Endothelial cell of umbilical vein (primary cell): ENCODE measurements around the gene CFAP44.

DNA sequence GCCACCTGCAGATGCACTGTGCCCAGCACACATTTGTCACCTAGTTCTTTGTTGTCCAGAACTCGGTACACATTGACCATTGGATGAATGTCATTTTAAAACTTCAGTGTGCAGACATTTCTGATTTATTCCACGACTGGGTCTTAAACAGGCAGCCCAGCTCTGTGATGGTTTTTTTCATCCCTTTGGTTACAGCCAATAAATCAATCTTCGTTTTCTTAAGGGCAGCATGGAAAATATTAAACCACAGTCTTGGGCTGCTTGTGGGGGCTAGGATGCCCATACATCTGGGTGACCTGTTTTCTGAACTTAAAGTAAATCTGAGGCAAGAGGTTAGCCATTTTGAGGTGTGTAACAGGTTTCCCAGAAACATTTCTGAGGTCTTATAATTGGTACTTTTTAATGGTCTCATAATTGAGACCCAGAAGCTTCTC is 1.9 kb downstream of the BOC start:
- PRO-cap = no peak
CAGE:
- cytosol, long polyA minus RNA = no peak
- cytosol, long polyA plus RNA = no peak
- long polyA plus RNA = no peak
- nucleus, long polyA minus RNA = no peak
- nucleus, long polyA plus RNA = no peak

DNA sequence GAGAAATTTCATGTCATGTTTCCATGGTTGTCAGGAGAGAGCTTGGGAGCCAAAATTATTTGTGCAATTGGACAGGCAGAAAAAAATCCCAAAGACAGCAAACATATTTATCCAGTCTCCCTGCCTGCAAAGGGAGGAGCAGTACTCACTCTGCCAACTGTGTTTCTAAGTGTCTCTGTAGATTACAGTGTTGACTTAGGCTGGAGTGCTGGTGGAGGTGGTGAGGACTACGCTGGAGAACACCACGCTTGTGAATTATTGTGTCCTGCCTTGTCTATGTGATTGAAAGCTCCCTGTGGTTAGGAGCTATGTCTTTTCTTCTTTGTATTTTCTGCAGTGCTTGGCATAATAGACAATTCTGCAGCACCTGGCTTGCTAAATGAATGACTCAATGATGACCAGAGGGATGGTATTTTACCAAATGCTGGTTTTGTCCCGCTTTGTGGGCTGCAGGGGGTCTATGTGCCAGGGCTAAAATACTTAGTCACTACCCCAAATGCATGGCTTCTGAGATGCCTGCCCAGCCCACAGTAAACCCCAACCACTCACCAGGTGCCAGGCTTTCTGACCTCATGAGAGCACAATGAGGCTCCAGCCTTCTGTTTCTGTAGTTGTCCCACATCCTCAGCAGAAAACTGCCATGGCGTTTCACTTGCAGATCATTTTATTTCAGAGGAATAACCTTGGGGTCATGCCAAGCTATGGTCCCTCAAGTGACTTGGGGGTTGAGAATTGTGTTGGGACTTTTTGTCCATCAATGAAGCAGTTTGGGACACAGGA is 50.9 kb downstream of the BOC start:
- PRO-cap = no peak
CAGE:
- cytosol, long polyA minus RNA = no peak
- cytosol, long polyA plus RNA = no peak
- long polyA plus RNA = no peak
- nucleus, long polyA minus RNA = no peak
- nucleus, long polyA plus RNA = no peak

DNA sequence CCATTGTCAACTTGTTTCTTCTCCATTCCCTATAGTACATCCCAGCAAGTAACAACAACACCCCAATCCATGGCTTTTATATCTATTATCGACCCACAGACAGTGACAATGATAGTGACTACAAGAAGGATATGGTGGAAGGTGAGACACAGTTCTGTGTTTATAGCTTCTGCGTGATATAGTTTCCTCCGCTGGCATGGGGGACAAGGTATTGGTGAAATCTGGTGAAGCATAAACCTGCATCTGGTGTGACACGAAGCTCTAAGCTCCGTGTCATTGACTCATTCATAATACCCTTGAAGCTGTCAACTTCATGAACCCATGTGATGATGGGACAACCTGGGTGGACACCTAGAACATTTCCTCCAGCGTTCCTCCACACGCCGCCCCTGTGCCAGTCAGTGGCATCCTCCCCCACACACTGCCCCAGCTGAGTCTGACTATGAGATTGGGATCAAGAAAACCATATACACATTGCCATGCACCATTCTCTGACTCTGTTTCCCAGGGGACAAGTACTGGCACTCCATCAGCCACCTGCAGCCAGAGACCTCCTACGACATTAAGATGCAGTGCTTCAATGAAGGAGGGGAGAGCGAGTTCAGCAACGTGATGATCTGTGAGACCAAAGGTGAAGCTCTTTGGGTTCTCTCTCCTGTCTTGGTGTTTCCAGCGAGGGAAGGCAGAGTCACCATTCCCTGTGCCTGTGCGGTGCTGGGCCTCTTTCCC is 69.3 kb downstream of the BOC start:
- PRO-cap = no peak
CAGE:
- cytosol, long polyA minus RNA = no peak
- cytosol, long polyA plus RNA = no peak
- long polyA plus RNA = no peak
- nucleus, long polyA minus RNA = no peak
- nucleus, long polyA plus RNA = no peak

GRCh38 chr3:113440848-113441811 is at the start of gene CFAP44:
CFAP44 (minus strand) TSS chr3:113441493.
- PRO-cap = bidirectional peak, plus-strand start at chr3:113441578, minus-strand start at chr3:113441493
CAGE:
- cytosol, long polyA minus RNA = no peak
- cytosol, long polyA plus RNA = no peak
- long polyA plus RNA = no peak
- nucleus, long polyA minus RNA = no peak
- nucleus, long polyA plus RNA = no peak

- PRO-cap = no peak
CAGE:
- cytosol, long polyA minus RNA = no peak
- cytosol, long polyA plus RNA = no peak
- long polyA plus RNA = no peak
- nucleus, long polyA minus RNA = no peak
- nucleus, long polyA plus RNA = no peak
Observed at GRCh38 chr3:113485140-113485923, 29.6 kb downstream of the SPICE1 start.

- PRO-cap = no peak
CAGE:
- cytosol, long polyA minus RNA = no peak
- cytosol, long polyA plus RNA = no peak
- long polyA plus RNA = no peak
- nucleus, long polyA minus RNA = no peak
- nucleus, long polyA plus RNA = no peak
Observed at GRCh38 chr3:113697075-113697947, 869 bp upstream of the USF3 start.

GRCh38 chr3:113742000-113742402 is 4.0 kb downstream of the NAA50 start:
- PRO-cap = no peak
CAGE:
- cytosol, long polyA minus RNA = no peak
- cytosol, long polyA plus RNA = no peak
- long polyA plus RNA = no peak
- nucleus, long polyA minus RNA = no peak
- nucleus, long polyA plus RNA = no peak

DNA sequence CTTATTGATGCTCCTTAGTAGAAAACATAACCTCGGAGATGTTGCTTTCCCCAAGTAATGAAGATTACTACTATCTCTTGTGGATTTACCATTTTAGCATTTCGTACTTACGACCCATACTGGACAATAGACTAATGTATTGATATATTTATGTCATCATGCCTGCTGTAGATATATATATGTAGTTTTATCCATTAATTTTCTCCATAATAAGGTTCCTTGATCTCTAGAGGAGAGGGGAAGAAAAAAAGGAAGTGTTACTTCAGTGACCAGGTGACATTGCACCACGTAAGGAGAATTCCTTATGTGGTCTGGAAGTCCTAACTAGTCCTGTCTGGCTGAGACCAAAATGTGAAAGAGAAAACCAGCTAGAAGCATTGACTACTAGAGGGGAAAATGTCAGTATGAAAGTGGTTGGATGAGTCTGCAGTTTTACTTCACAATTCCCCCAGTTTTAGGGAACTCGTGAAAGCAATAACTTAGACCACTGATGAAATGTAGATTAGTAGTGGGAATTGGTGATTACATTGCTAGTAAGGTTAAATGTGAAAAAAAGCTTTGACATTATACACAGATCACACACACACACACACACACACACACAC is 2.0 kb downstream of the ATP6V1A start:
- PRO-cap = no peak
CAGE:
- cytosol, long polyA minus RNA = no peak
- cytosol, long polyA plus RNA = no peak
- long polyA plus RNA = no peak
- nucleus, long polyA minus RNA = no peak
- nucleus, long polyA plus RNA = no peak

DNA sequence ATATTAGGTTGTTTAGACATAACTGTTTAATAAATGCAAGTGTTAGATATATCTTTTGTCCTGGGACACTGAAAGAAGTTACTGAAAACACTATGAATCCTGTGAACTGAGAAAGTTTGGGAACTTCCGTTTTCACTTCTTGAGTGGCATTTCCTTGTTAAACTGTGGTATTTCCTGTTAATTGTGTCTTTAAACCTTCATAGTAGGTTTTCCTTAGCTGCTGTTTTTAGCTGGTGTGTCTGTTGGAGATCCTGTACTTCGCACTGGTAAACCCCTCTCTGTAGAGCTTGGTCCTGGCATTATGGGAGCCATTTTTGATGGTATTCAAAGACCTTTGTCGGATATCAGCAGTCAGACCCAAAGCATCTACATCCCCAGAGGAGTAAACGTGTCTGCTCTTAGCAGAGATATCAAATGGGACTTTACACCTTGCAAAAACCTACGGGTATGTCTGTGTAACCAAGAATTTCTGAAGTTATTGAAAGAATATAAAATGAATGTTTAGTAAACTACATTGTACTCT is 37.2 kb downstream of the ATP6V1A start:
- PRO-cap = bidirectional peak, plus-strand start at position 327 of the sequence, minus-strand start at position 265 of the sequence
CAGE:
- cytosol, long polyA minus RNA = no peak
- cytosol, long polyA plus RNA = no peak
- long polyA plus RNA = no peak
- nucleus, long polyA minus RNA = no peak
- nucleus, long polyA plus RNA = no peak

GRCh38 chr3:114059914-114060385 is 3.4 kb downstream of the QTRT2 start:
- PRO-cap = no peak
CAGE:
- cytosol, long polyA minus RNA = no peak
- cytosol, long polyA plus RNA = no peak
- long polyA plus RNA = no peak
- nucleus, long polyA minus RNA = no peak
- nucleus, long polyA plus RNA = no peak

DNA sequence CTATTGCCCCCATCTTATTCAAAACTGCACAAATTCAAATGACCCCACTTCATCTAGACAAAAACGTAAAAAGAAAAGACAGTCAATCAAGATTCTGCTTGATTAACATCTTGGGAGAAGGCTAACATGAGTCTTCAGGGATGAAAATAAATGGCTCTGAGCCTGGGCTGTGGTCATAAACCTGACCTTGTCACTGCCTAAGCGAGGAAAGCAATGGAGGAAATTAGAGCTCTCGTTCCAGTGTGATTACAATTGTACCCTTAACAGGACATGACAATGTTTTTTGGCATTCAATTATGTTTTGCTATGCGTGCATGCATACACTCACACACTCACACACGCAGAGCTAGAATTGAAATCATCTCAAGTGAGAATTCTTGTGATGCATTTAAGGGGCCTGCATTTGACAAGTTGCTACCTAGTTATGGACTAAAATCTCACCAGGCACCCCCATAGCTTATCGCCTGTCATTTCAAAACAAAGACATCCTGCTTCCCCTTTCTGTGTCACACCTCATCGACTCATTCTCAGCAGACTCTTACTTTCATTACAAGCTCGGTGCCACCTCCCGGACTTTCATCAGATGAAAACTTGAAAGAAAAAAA is 24.1 kb downstream of the ZNF80 start:
- PRO-cap = bidirectional peak, plus-strand start at position 331 of the sequence, minus-strand start at position 215 of the sequence
CAGE:
- cytosol, long polyA minus RNA = no peak
- cytosol, long polyA plus RNA = no peak
- long polyA plus RNA = no peak
- nucleus, long polyA minus RNA = no peak
- nucleus, long polyA plus RNA = no peak

- PRO-cap = no peak
CAGE:
- cytosol, long polyA minus RNA = no peak
- cytosol, long polyA plus RNA = no peak
- long polyA plus RNA = no peak
- nucleus, long polyA minus RNA = no peak
- nucleus, long polyA plus RNA = no peak
Observed at GRCh38 chr3:114221416-114222038, 15.9 kb downstream of the ZNF80 start.

- PRO-cap = no peak
CAGE:
- cytosol, long polyA minus RNA = no peak
- cytosol, long polyA plus RNA = no peak
- long polyA plus RNA = no peak
- nucleus, long polyA minus RNA = no peak
- nucleus, long polyA plus RNA = no peak
Observed at GRCh38 chr3:114290850-114291200, 3.0 kb upstream of the TIGIT start.

- PRO-cap = no peak
CAGE:
- cytosol, long polyA minus RNA = no peak
- cytosol, long polyA plus RNA = no peak
- long polyA plus RNA = no peak
- nucleus, long polyA minus RNA = no peak
- nucleus, long polyA plus RNA = no peak
Observed at GRCh38 chr3:114307413-114307887, 13.6 kb downstream of the TIGIT start.

DNA sequence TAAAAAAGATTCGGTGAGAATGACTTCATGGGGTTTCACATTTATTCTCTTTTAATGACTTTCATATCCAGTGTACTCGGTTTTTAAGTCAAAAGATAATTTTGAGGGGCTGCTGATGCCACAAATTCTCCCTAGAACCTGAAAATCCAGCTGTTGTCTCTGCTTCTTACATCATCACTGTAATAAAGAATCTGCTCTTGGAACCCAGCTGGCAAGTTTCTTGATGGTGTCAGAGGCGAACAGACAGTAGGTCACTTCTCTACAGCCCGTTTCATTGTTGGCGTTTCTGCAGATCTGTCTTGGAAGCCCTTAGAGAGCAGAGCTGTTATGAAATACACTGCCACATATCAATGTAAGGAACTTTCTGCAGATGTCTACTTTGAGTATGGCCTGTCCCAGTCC is 99.8 kb downstream of the TIGIT start:
- PRO-cap = no peak
CAGE:
- cytosol, long polyA minus RNA = no peak
- cytosol, long polyA plus RNA = no peak
- long polyA plus RNA = no peak
- nucleus, long polyA minus RNA = no peak
- nucleus, long polyA plus RNA = no peak

- PRO-cap = no peak
CAGE:
- cytosol, long polyA minus RNA = no peak
- cytosol, long polyA plus RNA = no peak
- long polyA plus RNA = no peak
- nucleus, long polyA minus RNA = no peak
- nucleus, long polyA plus RNA = no peak
Observed at GRCh38 chr3:114408569-114409776, 115.1 kb downstream of the TIGIT start.

GRCh38 chr3:114410948-114412234 is 117.6 kb downstream of the TIGIT start:
- PRO-cap = no peak
CAGE:
- cytosol, long polyA minus RNA = no peak
- cytosol, long polyA plus RNA = no peak
- long polyA plus RNA = no peak
- nucleus, long polyA minus RNA = no peak
- nucleus, long polyA plus RNA = no peak

- PRO-cap = no peak
CAGE:
- cytosol, long polyA minus RNA = no peak
- cytosol, long polyA plus RNA = no peak
- long polyA plus RNA = no peak
- nucleus, long polyA minus RNA = no peak
- nucleus, long polyA plus RNA = no peak
Observed at GRCh38 chr3:114453770-114454190, 160.0 kb downstream of the TIGIT start.

- PRO-cap = no peak
CAGE:
- cytosol, long polyA minus RNA = no peak
- cytosol, long polyA plus RNA = no peak
- long polyA plus RNA = no peak
- nucleus, long polyA minus RNA = no peak
- nucleus, long polyA plus RNA = no peak
Observed at GRCh38 chr3:114455367-114455874, 161.6 kb downstream of the TIGIT start.

DNA sequence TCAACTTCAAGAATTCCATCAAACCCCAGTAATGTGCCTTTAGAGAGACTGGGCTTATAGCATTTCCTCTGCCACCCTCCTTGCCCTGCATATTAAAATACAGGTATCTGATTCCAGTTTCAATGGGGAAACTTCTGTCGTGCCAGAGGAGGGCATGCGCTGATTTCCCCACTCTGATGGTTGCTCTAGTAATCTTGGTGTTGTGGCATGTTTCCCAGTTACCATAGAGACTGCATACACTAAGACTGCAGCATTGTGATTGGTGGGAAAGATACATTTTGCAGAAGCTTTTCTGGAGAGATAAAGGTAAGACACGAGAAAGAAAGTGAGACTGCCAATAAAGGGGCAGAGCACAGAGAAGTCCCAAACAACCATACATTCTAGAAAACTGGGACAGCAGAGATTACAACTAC is 225.6 kb downstream of the TIGIT start:
- PRO-cap = no peak
CAGE:
- cytosol, long polyA minus RNA = no peak
- cytosol, long polyA plus RNA = no peak
- long polyA plus RNA = no peak
- nucleus, long polyA minus RNA = no peak
- nucleus, long polyA plus RNA = no peak